ENCODE results near the genes SIK3, TAGLN and KMT2A.

DNA sequence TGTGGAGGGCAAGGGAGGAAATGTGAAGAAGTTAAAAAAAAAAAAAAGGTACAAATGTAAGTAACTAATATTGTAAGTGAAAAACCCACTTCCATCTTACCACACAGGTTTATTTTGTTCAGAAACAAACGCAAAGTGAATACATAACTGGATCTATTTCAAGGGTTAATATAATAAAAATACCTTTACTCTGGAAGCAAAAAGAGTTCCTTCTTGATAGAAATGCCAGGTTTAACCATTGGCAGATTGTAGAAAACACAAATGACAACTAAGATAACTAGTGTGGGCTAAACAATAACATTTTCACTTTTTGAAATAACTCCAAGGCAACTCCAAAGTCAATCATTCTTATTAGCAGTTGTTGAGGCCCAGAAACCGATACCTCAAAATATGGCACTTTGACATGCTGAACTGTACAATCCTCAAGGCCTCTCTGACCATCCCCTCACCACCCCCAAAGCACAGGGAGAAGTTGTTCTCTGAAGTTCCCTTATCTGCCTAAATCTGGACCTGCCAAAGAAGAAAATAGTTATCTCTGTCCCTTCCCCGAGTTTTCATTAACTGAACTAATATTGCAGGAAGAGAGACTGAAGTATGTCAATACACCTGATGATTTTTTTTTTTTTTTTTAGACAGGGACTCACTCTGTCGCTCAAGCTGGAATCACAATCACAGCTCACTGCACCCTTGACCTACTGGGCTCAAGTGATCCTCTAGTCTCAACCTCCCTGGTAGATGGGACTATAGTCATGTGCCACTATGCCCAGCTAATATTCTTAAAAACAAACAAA is 75.2 kb downstream of the SIK3 start:
- CAGE, long polyA plus RNA, result no peak
- RRBS, result no CpG with 5 or more reads among the region's 4 CpGs

GRCh38 chr11:117079614-117080412 is 18.4 kb downstream of the SIK3 start:
- CAGE, long polyA plus RNA, result no peak
- RRBS, result no CpG with 5 or more reads among the region's 1 CpG

DNA sequence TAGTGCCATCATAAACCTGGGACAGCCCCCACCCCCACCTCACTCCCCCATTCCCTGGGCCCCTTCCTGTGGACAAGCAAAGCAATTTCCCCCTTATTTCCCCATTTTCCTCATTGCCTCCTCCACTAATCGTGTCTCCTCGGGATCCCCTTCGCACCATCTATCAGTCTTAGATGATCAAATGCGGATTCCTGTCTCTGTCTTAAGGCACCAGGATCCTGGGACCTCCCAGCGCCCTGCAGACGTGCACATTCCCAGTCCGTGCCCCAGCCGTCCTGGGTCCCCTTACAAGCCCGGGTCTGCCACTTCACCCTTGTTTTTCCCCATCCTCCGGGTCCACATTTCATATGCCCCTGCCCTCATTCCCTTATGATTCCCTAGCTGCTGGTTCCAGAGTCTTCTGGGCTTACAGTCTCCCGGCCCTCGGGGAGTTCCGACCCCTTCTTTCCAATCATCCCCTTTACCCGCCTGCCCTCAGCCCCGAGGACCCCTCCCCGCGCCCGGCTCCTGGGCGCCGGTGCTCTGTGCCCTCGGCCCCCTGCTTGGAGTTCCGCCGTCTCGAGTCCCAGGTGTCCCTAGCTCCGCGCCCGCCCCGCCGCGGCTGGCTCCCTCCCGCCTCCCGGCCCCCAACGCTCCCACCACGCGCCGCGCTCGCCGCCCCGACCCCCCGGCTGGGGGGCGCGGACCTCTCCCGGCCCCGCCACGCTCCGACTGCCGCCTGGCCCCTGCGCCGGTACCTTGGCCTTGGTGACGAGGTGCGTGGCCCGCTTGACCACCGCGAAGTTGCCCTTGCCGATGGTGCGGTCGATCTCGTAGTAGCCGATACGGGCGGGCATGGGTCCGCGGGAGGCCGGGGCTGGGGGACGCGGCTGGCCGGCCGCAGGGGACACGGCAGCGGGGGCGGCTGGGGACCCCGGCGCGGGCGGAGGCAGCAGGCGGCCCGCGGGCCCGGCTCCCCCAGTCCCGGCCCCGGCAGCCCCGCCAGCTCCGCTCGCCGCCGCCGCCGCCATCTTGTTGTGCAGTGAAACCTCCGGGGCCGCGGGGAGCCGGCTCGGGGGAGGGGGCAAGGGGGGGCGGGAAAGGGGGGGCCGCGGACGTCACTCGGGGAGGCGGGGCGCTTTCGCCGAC is at the start of gene SIK3:
TSS of gene SIK3 (minus strand) at position 1,023 of the 1,128 bp plus-strand sequence.
- CAGE, long polyA plus RNA, result no peak
- RRBS, result 2% methylated on average over 60 of the region's 103 CpGs

- CAGE, long polyA plus RNA, result no peak
- RRBS, result no CpG with 5 or more reads among the region's 3 CpGs
These were observed 690 bp upstream of the PAFAH1B2 start for GRCh38 chr11:117143433-117143761.

DNA sequence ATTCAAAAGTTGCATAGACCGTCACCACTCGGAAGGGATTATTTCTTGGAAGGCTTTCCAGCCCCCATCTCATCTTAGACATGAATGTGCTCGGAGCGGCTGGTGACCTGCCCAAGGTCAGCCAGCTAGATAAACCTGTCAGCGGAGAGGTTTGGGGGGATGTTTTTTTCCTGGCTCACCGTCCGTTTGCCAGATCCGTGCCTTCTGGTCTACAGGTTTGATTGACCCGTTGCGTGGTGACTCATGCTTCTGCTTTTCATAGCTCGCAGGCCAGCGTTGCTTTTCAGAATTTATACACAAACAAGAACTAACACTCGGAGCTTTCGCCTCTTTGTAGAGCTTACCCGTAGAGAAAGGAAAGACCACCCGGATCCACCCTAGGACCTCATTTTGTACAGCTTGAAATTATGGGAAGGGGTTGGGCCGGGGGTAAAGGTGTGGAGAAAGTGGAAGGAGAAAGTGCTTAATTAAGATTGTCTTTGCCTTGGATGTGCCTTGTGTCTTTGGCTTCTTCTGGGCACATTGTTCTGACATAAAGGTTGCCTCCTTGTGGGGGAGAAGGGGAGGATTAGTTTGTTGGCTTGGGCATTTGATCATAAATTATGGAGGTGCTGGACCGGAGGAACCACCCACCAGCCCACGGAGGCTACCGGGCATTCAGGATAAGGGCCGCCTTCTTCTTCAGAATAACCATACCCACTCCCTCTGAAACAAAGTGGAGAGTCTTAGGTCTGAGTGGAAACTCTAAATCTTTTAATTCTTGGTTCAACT is 1.1 kb downstream of the PAFAH1B2 start:
- CAGE, long polyA plus RNA, result no peak
- RRBS, result no CpG with 5 or more reads among the region's 21 CpGs

DNA sequence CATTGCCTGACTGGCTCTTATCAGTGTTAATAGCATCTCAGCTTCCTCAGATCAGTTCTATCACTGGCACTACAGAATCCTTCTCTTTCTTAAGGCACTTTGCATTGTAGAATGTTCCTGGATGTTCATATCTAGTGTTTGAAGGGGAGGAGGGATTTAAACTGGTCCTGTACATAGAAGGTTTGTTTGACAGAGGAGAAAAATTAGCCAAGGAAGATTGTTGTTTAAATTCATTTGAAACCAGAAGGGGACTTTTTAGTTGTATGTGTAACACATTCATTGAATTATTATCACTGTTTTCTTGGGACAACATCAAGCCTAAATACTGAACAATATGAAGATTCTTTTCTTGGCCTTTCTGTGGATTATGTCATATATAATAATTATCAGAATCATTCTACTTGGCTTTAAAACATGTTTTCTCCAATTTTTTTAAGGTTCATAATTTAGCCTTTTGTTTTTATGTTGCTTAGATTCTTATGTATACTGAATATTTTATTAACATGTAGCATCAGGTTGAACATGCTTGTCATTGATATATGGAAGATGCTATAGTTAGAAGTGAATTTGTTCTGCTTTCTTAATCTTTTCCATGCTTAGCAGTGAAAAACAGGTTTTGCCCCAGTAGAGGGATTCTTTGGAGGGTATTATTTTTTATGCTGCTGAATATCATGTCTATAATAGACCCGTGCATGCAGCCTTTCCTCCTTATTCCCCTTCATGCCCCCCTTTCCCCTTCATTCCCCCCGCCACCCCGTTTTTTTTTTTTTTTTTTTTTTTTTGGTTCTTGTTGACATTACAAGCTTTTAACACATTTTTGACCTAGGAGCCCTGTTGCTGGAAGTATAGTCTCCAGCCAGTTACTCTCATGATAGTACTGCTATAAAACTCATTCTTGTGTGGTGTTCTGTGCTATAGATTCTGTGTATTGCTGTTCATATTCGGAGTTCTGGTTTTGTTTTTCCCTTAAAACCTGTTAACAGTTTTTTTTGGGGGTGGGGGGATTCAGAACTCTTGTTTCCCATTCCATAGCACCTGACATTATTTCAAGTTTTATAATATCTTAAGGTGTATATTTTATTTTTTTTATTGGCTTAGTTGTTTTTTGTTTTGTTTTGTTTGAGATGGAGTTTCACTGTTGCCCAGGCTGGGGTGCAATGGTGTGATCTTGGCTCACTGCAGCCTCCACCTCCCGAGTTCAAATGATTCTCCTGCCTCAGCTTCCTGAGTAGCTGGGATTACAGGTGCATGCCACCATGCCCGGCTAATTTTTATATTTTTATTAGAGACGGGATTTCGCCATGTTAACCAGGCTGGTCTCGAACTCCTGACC is 10.4 kb upstream of the SIDT2 start:
- CAGE, long polyA plus RNA, result no peak
- RRBS, result no CpG with 5 or more reads among the region's 9 CpGs

DNA sequence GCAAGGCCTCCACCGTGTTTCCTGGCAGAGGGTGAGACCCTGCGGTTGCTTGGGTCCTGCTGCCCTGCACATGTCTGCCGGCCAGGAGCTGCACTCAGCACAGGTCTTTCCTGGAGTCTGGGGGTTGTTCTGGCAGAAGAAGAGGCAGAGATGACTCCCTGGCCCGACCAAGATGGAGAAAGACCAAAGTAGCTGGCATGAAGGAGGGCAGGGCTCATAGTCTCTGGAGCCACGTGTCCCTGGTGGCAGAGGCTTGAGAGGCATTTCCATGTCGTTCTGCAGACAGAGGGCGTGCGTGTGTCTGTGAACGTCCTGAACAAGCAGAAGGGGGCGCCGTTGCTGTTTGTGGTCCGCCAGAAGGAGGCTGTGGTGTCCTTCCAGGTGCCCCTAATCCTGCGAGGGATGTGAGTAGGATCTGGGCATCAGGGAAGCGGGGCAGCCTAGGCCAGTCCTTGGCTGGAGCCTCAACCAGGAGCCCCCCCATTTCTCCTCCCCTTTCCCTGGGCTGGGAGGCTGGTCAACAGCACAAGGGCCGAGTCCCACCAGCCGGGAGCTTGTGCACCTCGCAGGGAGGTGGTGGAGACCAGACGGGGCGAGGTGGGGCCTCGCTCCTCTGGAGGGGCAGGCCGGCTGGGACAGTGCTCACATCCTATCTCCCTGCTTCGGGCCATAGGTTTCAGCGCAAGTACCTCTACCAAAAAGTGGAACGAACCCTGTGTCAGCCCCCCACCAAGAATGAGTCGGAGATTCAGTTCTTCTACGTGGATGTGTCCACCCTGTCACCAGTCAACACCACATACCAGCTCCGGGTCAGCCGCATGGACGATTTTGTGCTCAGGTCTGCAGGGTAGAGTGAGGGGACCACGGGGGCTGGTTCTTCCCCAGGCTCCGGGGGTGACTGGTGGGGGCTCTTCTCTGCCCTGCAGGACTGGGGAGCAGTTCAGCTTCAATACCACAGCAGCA is 2.9 kb downstream of the SIDT2 start:
- CAGE, long polyA plus RNA, result no peak
- RRBS, result 85% methylated on average over 10 of the region's 31 CpGs

- CAGE, long polyA plus RNA, result no peak
- RRBS, result 10% methylated on average over 8 of the region's 35 CpGs
These were observed at the start of gene TAGLN for GRCh38 chr11:117198749-117199854. TAGLN (plus strand) TSS chr11:117199370.

- CAGE, long polyA plus RNA, result no peak
- RRBS, result no CpG with 5 or more reads among the region's 4 CpGs
These were observed 13.3 kb downstream of the PCSK7 start for GRCh38 chr11:117218620-117218966.

GRCh38 chr11:117828517-117829097 is 4.1 kb upstream of the FXYD2 start:
- CAGE, long polyA plus RNA, result no peak
- RRBS, result 85% methylated on average over 6 of the region's 10 CpGs

GRCh38 chr11:117836006-117836392 is 11.5 kb upstream of the FXYD2 start:
- CAGE, long polyA plus RNA, result no peak
- RRBS, result no CpG with 5 or more reads among the region's 7 CpGs

DNA sequence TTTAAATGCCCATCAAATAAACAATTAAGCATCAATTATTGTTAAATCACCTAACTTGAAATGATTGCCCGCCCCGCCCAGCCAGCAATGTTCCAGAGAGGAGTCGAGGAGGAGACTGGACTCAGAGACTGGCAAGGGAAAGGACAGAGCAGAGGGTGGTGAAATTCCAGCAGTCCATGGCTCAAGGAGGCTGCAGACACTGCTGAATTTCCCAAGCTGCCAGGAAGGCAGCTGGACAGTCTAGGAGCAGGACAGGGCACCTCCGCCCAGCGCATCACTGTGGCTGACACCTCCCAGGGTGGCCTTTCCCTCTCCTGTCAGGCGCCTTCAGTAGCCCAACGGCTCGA is 7.4 kb downstream of the FXYD6 start:
- CAGE, long polyA plus RNA, result no peak
- RRBS, result no CpG with 5 or more reads among the region's 8 CpGs

DNA sequence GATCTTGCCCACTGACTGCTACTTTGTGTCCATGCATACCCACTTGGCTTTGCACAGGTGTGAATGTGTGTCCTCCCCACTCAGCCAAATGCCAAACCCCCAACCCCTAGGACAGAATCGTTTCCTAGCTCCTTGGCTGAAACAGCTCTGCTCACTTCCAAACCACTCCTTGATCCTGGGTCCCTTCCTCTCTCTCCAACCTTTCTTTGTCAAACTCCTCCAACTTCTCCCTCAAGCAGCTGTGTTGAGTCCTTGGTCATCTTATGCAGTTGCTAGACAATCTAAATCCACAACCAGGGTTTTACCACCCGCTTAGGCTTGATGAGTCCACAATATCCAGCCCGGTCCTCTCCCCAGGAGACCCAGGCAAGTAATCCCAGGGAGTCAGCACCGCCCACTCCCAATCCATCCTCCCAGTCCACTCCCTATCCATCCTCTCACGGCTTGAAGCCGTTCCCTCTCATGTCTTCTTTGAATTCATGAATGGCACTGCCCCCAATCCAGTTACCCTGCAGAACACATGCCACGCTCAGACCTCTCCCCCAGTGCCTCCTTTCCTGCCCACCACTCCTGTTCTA is 3.5 kb upstream of the FXYD6 start:
- CAGE, long polyA plus RNA, result no peak
- RRBS, result no CpG with 5 or more reads among the region's 7 CpGs

DNA sequence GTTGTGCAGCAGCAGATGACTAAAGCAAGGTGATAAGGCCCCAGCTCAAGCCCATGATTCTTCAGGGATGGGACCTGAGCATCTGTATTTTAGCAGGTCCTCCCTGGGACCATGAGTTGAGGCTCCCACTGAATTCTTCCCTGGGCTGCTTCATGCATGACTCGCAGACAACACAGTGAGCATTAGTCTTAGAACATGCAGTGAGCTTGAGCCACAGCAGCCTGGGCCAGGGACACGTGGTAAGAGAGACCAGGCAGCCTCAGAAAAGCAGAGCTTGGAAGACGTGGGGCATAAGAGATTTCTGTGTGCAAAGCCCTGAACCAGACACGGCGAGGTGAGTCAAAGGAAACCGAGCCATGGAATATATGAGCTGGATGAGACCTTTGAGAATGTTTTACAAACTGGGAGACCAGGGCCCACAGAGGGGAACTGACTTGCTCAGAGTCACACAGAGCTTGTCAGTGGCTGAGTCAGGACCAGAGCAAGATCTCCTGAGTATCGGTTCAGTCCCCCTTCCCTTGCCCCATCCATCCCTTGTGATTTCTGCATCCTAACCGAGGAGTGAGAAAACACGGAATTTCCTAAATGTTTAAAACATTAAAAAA is 8.5 kb upstream of the FXYD6 start:
- CAGE, long polyA plus RNA, result no peak
- RRBS, result no CpG with 5 or more reads among the region's 9 CpGs

- CAGE, long polyA plus RNA, result no peak
- RRBS, result no CpG with 5 or more reads among the region's 18 CpGs
These were observed 9.3 kb upstream of the FXYD6 start for GRCh38 chr11:117885479-117886370.

GRCh38 chr11:118146739-118147368 is 5.8 kb downstream of the SCN4B start:
- CAGE, long polyA plus RNA, result no peak
- RRBS, result no CpG with 5 or more reads among the region's 10 CpGs

DNA sequence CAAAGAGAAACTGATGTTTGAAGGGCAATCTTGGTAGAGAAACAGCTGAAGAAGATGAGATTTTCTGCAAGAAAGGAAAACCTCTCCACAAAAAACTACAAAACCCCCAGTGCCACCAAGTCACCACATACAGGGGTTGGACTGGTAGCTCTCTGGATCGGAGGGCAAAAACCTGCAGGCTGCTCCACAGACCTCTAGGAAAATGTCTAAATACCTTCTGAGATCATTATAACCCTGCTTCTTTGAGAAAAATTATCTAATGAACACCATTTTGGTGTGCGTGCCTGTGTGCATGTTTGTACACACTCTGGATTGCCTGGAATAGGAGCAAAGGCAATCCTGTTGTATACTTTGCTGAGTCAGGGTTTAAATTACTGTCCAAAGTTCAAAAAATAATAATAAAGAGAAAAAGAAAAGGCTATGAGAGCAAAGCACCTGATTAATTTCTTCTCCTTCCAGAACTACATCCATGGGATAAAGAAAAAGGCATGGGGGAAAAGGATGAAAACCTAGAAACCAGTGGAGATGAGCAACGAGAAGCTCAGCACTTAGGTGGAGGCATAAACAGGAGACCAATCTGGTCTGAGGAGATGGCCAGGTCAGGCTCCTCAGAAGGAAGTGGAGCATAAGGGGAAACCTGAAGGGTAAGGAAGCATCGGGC is 11.0 kb downstream of the JAML start:
- CAGE, long polyA plus RNA, result no peak
- RRBS, result no CpG with 5 or more reads among the region's 4 CpGs

- CAGE, long polyA plus RNA, result no peak
- RRBS, result 1% methylated on average over 28 of the region's 92 CpGs
These were observed at the start of gene KMT2A for GRCh38 chr11:118436305-118437018. KMT2A (plus strand) TSS chr11:118436492.

DNA sequence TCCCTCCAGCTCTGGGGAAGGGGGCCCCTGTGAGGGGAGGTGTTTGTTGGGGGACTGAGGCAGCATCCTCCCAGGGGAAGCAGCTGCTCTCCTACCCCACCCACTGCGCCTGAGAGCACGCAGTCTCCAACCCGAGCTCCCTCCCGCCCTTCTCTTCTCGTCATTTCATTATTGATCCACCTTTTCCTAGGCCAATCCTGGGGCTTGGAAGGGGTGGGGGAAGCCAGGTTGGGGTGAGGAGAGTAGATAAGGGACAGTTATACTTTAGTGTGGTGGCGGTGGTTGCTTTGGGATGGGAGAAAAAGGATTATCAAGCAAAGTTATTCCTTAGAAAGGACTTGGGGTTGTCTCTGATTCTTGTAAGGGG is 1.6 kb downstream of the KMT2A start:
- CAGE, long polyA plus RNA, result no peak
- RRBS, result no CpG with 5 or more reads among the region's 6 CpGs

DNA sequence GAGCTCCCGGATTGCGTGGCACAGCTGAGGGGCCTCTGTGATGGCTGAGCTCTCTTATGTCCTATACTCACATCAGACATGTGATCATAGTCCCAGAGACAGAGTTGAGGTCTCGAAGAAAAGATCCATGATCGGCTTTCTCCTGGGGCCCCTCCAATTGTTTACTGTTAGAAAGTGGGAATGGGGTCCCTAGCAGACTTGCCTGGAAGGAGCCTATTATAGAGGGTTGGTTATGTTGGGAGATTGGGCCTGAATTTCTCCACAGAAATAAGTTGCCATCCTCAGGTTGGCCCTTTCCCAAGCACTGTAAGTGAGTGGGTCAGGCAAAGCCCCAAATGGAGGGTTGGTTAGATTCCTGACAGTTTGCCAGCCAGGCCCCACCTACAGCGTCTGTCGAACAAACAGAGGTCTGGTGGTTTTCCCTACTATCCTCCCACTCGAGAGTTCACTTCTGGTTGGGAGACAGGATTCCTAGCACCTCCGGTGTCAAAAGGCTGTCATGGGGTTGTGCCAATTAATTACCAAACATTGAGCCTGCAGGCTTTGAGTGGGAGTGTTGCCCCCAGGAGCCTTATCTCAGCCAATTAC is 4.9 kb upstream of the TTC36 start:
- CAGE, long polyA plus RNA, result no peak
- RRBS, result 30% methylated on average over 1 of the region's 8 CpGs

Data from mammary epithelial cell (primary cell).